ENCODE data around the genes WWTR1 and EIF2A.

DNA sequence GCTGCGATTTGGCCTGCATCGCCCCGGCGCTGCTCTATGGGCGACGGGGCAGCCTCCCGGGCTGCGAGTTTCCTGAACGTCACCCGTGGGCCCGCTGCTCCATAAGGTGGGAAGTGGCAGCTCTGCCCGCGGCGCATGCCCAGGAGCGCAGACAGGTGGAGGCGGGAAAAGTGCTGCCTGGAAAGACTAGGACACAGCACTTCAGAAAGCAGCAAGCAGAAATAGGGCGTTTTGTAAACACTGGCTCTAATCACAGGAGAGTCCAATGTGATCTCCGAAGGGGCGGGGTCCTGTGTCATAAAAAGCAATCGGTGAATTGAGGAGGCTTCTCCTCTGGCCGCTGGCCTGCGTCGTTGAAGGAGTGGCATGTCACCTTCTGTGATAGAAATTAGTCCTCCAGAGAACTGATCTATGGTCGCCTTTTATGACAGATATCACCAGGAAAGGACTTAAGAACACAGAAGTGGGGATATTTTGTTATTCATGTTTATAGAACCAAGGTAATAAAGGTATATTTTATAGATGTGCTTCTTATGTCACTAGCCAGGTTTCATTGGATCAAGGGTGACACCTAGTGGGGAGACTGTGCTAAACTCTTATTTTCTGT is 44.3 kb upstream of the GYG1 start:
- RRBS: no CpG with 5 or more reads among the region's 24 CpGs

GRCh38 chr3:148955593-148956277 is 35.6 kb upstream of the GYG1 start:
- RRBS: no CpG with 5 or more reads among the region's 10 CpGs

DNA sequence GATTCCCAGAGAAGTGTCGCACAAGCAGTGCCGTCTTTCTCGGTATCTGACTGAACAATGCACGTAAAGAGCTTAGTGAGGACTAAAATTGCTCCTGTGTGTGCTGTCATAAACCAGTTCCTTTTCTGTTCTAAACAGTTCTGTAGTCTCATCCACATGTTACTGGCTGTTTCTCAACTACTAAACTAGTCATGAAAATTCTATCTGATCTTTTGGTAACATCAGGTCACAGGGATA is 25.5 kb downstream of the GYG1 start:
- RRBS: no CpG with 5 or more reads among the region's 4 CpGs

DNA sequence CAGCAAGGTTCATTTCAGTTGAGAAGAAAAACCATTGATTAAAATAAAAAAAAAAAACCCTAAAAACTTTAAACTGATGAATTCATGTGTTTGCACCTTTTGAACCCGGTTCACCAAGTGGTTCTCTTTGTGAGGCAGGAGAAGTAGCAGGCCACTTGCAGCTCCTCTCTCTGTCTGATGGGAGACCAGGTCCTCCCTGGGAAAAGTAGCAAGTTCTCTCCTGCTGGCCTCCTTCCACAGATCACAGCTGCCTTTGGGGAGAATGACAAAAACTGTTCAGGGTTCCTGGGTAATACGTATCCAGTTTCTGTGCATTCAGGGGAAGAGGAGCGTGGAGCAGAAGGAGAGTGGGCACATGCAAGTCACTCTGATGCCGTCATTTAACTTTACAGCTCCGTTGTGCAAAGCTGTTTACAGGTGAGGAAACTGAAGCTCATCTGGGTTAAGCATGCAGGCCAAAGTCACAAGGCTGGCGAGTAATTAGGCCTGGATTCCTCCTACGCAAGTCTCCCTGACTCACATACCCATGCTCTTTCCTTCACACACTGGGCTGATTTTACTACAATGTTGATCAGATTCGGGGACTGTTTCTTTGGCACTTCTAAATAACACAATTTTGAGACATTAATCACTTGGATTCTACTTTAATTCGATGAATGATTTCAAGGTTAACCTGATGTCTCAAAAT is 7.4 kb upstream of the TM4SF1 start:
- RRBS: no CpG with 5 or more reads among the region's 9 CpGs

DNA sequence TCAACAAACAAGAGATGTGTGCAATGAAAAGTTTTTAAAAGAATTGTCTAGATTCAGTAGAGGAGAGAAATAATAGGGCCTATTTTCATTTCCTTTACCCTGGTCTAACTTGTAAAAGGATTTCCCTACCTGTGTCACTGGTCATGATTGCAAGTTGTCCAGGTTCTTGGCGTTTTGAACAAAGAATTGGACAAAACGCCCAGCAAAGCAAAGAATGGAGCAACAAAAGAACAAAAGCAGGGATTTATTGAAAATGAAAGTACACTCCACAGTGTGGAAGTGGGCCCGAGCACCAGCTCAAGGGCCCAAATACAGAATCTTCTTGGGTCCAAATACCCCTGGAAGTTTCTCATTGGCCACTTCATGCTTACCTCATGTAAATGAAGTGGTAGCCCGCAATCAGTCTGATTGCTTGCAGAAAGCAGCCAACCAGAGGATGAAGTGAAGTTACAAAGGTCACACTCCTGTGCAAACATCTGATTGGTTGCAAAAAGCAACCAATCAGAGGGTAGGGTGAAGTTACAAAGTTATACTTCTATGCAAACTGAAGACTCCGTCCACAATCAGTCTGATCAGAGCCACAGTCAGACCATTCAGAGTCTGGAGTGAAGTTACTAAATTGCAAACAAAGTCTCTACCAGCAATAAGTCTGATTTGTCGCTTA is 8.2 kb upstream of the TM4SF1 start:
- RRBS: no CpG with 5 or more reads among the region's 6 CpGs

DNA sequence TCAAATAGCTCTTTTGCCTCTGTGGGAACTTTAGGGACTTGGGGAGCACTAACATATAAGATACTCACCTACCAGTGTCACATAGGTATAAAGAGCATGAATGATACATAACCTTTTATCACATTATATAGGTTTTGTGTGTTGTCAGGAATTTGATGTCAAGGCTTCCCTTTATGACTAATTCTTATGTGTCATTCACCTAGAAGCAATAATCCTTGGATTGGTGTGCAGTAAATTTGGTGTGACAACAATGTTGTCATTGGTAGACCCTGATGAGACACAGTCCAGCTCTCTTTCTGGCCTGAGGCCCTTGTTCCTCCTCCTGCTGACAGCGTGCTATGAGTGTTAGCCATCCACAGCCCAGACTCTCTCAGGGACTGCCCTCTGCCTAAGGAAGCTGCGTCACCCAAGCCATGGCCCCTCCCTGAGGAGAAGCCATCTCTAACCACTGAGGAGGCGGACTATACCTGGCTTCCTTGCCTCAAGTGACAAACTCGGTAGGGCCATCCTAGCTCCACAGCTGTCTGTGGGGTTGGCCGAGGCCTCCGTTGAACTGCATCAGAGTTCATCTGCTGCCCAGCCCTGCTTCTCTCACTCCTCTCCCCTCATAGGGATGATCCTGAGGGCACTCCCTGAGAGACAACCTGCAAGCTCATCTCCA is 13.3 kb upstream of the TM4SF1 start:
- RRBS: no CpG with 5 or more reads among the region's 6 CpGs

DNA sequence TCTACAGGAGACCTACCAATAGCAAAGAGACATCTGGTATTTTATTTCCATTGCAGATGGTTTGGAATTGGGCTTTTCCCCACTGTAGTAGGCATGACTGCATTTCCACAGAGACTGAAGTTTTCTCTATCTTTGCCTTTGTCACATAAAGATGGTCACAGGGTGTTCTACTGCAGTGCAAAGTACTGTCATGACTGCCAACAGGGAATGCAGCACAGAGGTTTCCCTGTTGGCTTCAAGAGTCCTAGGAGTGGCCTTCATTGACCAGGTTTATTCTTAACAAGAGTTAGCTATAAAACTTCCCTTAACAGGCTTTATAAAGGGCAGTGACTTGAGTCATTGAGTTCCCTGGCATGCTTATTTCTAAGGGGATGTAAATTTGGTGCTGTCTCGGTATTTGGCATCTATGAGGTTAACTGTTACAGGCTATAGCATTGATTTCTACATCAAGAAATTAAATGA is 36.7 kb upstream of the TM4SF4 start:
- RRBS: no CpG with 5 or more reads among the region's 1 CpG

GRCh38 chr3:149593259-149593714 is 64.5 kb downstream of the WWTR1 start:
- RRBS: no CpG with 5 or more reads among the region's 5 CpGs

- RRBS: 2% methylated on average over 2 of the region's 47 CpGs
Measured at GRCh38 chr3:149657651-149658236, at the start of gene WWTR1. Gene WWTR1 (minus strand): TSS chr3:149658025.

- RRBS: no CpG with 5 or more reads among the region's 3 CpGs
Measured at GRCh38 chr3:150077967-150078342, 107.3 kb upstream of the PFN2 start.

GRCh38 chr3:150254303-150254890 is 153.7 kb upstream of the TSC22D2 start:
- RRBS: no CpG with 5 or more reads among the region's 5 CpGs

DNA sequence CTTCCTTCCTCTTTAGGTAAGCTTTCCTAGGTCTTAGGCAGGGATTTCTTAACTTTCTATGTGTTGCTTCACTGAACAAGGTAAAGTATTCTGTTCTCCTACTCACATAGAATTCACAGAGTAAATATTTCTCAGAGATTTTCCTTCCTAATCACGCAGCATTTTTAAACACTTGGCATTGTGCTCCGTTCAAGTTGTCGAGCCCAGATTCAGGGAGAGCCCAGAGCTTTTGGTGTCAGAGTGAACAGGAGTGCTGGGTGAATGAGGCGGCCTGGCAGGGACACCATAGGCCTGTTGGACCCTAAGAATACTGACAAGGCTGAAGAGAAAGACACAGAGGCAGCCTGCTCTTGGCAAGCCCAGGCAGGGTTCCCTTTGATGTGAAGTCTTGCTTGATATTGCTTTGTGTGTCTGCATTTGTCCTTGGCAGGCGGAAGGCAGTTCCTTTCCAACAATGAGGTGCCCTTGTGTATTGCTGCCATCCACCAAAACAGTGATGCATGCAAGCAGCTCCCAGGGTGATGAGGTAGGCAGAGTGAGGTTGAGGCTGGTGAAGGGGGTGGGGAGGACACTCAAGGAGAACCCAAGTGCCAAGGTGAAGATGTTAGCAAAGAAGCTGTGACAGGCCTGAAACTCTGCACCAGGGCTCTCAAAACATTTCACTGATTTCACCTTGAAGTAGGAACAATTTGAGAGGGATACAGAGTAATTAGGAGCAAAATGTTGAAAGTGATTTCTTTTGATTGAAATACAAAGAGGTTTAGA is 152.7 kb upstream of the TSC22D2 start:
- RRBS: no CpG with 5 or more reads among the region's 5 CpGs

- RRBS: no CpG with 5 or more reads among the region's 2 CpGs
Measured at GRCh38 chr3:150267284-150267715, 140.8 kb upstream of the TSC22D2 start.

GRCh38 chr3:150369855-150370716 is 38.0 kb upstream of the TSC22D2 start:
- RRBS: no CpG with 5 or more reads among the region's 6 CpGs

DNA sequence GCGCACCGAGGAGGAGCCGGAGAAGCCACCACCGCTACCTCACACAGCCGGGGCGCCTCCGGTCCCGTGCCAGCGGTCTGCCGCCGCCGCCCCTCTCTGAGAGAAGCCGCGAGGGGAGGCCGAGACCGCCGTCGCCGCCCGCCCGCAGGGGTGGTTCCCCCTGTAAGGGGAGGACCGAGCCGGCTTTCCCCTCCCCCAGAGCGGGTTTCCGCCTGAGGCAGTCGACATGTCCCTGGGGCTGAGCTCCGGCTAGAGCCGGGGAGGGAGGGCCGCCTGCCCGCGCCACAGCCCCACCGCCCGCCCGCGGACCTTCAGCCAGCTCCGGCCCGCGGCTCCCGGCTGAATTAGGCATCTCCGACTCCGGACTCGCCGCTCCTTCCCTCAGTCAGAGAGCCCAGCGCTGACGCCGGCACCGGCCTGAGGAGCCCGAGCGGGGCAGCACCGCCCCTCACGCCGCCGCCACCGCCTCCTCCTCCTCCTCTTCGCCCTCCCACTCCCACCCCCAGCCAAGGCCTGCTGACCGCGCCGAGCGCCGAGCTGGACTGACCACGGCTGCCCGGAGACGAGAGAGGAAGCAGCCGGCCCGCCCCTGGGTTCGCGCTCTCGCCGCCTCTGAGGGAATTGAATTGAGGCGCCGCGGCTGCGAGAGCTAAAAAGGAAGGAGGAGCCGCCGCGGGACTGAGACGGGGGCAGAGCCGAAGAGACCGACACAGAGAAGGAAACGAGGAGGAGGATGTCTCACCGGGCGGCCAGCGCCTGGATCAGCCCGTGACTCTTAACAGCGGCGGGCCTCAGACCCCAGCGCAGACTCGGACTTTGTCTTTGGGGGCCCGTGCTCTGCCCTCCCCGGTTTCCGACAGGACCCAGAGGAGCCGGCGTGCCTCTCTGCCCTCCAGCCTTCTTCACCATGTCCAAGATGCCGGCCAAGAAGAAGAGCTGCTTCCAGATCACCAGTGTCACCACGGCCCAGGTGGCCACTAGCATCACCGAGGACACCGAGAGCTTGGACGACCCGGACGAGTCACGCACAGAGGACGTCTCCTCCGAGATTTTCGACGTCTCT is 677 bp downstream of the TSC22D2 start:
- RRBS: 1% methylated on average over 33 of the region's 105 CpGs

- RRBS: no CpG with 5 or more reads among the region's 6 CpGs
Measured at GRCh38 chr3:150542870-150543901, 3.1 kb downstream of the SERP1 start.

DNA sequence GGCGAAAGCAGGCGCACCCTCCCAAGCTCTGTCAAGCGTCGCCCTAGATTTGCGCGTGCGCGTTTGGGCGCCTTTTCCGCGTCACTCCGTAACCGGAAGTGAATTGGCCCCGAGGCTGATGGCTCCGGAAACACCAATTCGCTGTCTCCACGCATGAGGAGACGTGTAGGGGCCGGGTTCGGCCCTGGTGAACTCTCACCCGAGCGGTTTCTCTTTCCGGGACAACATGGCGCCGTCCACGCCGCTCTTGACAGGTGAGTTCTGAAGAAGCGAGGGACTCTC is at the start of gene EIF2A:
TSS of gene EIF2A (plus strand) at position 211 of the 282 bp plus-strand sequence.
- RRBS: 0% methylated on average over 11 of the region's 28 CpGs

- RRBS: no CpG with 5 or more reads among the region's 3 CpGs
Measured at GRCh38 chr3:150552148-150552596, 5.6 kb downstream of the EIF2A start.

DNA sequence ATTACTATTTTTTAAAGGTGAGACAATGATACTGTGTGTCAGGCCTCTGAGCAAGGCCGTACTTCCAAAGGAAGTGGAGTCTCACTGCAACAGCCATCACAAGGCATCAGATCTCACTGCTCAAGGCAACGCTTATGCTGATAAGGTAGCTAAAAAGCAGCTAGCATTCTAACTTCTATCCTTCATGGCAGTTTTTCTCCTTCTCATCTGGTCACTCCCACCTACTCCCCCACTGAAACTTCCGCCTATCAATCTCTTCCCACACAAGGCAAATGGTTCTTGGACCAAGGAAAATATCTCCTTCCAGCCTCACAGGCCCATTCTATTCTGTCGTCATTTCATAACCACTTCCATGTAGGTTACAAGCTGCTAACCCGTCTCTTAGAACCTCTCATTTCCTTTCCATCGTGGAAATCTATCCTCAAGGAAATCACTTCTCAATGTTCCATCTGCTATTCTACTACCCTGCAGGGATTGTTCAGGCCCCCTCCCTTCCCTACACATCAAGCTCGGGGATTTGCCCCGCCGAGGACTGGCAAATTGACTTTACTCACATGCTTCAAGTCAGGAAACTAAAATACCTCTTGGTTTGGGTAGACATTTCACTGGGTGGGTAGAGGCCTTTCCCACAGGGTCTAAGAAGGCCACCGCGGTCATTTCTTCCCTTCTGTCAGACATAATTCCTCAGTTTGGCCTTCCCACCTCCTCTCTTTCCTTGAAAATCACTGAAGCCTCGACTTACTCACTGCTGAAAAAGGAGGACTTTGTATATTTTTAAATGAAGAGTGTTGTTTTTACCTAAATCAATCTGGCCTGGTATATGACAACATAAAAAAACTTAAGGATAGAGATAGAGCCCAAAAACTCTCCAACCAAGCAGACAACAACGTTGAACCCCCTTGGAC is 2.1 kb upstream of the SELENOT start:
- RRBS: no CpG with 5 or more reads among the region's 13 CpGs

DNA sequence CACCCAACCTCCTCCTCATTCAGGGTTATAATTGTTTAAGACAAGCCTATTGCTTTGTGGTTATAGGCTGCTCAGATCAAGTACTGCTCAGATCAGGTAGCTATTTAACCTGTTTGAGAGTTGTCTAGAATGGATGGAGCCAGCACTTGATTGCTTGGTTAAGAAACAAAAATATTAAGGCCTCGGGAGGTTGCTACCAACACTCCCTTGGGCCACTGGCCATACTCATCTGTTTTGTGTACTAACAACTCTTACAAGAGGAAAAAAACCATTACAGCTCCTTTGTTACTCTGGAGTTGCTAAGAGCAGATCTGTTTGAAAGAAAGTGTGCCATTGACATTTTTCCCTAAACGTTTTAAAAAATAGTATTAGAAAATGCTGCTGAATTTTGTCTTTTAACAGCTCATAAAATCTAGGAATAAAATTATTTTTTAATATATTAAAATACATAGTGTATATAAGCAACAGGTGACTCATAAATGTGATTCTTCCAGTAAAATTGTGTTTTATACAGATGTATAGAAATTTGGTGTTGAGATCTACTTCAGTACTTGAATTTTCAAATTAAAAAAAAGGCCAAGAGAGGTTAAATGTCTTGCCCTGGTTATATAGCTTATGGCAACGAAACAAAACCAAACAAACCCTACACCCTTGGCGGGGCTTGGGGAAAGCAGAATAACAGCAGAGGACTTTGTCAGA is 29.8 kb downstream of the SELENOT start:
- RRBS: no CpG with 5 or more reads among the region's 4 CpGs

Data from SK-N-MC (cell line).